Islet of Langerhans (tissue), 1 donor: ENCODE results near the genes HMGB4 and DLGAP3.

- RRBS = no CpG with 5 or more reads among the region's 2 CpGs
These were observed 13.7 kb downstream of the ZNF362 start for GRCh38 chr1:33270006-33270463.

GRCh38 chr1:33322002-33322558 lies 1.2 kb upstream of the A3GALT2 start:
- RRBS = no CpG with 5 or more reads among the region's 6 CpGs

- RRBS = no CpG with 5 or more reads among the region's 13 CpGs
These were observed 3.2 kb upstream of the A3GALT2 start for GRCh38 chr1:33323845-33324742.

DNA sequence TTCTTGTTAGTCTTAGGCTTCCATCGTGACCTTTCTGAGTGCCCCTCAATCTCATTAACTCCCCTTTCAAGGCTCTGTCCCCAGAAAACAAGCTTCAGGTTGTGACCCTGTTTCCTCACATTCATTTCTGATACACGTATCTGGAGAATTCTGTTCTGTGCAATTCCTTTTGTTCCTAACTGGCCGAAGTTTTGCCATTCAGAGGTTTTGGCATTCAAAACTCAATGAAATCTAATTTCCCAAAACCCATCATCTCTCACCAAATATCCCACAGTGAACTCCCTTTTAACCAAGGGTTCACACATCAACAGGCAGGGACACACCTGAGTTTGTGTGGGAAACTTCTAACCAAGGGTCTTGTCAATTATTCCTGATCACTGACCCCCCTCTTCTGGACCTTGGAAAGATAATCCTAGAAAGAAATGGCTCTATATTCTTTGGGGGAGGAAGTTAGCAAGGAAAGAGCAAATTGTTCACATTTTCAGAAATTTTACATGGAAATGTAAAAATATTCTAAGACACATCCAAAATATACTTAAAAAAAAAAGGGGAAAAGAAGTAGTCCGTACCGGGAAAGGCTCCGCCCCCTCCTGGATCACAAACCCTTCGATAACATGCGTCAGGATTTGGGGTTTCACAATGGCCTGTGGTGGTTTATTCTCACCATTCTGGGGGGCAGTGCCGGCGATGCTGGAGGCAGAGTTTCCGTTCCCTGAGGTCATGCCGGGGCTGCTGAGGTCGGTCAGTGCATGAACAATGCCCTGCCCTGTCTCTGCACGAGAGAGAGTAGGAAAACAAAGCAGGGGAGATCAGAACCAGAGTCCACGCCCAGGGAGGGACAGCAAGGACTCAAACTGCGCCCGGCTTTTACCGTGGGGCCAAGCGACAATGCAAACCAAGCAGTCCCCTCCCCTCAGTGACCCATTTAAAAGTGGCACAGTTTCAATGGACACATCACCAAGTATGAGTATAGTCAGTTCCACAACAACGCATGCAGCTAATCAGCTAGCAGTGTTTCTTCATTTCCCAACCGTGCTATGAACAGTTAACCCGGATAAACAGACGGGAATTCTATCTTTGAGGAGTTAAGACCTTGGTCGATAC lies 13.0 kb upstream of the A3GALT2 start:
- RRBS = no CpG with 5 or more reads among the region's 24 CpGs

DNA sequence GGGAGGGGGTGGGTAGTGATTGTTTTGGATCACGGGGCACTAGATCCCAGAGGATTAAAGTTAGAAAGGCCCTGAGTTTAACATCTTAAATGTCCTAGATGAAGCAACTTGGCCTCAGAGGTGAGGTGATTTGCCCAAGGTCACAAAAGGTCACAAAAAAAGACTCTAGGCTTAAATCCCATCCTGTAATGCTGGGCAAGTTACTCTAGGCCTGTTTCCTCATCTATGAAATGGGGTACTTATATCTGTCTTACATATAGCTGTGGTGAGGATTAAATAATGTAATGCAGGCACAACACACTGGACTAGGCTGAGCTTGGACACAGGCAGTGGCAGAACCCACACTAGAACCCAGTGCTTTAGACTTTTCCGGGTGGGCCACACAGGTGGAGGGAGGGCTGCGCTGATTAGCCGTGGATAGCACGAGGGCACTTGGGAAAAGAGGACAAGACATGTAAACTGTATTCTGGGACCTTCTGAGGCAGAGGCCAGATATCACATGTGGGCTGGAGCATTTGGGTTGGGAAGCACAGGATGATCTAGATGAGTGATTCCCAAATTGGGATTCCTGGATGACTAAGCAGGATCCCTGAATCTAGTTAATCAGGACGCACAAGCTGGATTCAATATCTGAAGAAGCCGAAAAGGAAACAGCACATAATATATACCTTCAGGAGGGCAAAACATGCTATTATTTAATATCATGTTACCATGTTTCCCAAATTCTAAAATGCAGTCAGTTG lies 20.2 kb upstream of the A3GALT2 start:
- RRBS = no CpG with 5 or more reads among the region's 7 CpGs

DNA sequence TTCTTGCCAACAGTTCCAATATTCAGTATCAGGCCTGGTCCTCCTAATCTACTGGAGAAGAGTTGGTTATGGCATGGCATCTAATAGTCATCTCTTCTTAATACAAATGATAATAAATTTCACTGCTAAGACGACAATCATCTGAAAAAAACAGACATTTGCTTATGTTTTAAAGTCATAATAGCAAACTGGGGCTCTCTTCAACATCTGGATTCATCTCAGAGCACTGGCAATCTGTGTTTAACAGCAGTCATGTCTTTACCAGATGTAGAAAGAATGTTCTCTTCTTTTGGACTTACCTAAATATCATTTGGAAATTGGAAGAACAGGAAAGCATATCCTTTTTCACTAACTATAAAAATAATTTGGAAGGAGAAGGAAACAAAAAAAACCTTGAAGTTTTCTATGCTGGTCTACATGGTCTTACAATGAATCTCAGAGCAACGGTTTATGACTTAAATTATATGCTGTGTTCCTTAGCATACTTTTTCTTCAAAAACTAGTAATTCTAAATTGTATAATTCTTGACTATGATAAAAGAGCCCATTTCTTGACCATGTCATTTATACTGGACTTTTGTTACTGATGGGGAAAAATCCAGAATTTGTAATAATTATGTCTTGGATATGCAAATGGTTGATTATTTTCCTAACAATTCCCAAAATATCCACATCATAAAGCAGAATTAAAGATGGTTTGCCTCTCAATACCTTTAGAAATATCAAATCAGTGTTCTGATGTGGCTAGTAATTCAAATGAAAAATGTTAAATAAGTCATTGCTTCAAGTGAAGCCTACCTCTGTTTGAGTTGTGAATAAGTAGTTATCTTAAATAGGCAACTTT lies 24.4 kb upstream of the A3GALT2 start:
- RRBS = no CpG with 5 or more reads among the region's 2 CpGs

DNA sequence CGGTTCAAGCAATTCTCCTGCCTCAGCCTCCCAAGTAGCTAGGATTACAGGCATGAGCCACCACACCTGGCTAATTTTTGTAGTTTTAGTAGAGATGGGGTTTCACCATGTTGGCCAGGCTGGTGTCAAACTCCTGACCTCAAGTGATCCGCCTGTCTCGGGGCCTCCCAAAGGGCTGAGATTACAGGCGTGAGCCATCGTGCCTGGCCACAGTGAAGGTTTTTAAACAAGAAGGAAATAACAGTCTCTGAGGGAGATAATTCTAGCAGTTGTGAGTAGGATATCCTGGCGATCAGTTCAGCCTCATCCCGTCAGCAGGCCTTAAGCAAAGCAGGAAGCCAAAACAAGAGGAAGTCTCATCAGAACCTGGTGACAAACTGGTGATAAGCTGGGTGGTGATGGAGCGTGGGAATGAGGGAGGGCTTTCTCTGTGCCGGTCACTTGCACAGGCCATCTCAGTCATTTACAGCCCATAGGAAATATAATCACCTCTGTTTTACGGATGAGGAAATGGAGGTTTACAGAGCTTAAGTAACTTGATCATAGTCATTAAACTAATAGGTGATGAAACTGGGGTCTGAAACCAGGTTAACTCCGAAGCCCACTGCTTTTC lies 40.6 kb upstream of the A3GALT2 start:
- RRBS = no CpG with 5 or more reads among the region's 11 CpGs

GRCh38 chr1:33364651-33364996 lies 43.7 kb upstream of the A3GALT2 start:
- RRBS = no CpG with 5 or more reads among the region's 2 CpGs

- RRBS = 98% methylated on average over 5 of the region's 11 CpGs
These were observed 20.8 kb downstream of the ZSCAN20 start for GRCh38 chr1:33493134-33493750.

GRCh38 chr1:33863893-33864336 lies at the start of gene HMGB4:
Gene HMGB4 (plus strand): TSS chr1:33864079.
- RRBS = no CpG with 5 or more reads among the region's 6 CpGs

DNA sequence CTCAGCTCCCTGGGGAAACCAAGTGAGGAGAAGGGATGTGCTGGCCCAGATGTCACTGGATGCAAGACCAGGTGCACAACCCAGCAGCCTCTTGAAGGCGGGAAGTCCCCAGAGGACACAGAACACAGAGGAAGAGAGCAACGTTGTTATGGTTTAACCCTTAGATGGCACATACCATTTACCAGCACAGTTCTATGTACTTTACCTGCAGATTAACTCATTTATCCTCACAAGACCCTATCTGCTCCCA lies 107.2 kb upstream of the GJB5 start:
- RRBS = no CpG with 5 or more reads among the region's 2 CpGs

DNA sequence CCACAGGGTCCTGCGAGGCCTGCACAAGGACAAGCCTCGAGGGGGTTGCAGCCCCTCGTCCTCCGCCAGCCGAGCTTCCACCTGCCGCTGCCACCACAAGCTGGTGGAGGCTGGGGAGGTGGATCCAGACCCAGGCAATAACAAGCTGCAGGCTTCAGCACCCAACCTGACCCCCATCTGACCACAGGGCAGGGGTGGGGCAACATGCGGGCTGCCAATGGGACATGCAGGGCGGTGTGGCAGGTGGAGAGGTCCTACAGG lies 4.3 kb downstream of the GJB3 start:
- RRBS = no CpG with 5 or more reads among the region's 8 CpGs

DNA sequence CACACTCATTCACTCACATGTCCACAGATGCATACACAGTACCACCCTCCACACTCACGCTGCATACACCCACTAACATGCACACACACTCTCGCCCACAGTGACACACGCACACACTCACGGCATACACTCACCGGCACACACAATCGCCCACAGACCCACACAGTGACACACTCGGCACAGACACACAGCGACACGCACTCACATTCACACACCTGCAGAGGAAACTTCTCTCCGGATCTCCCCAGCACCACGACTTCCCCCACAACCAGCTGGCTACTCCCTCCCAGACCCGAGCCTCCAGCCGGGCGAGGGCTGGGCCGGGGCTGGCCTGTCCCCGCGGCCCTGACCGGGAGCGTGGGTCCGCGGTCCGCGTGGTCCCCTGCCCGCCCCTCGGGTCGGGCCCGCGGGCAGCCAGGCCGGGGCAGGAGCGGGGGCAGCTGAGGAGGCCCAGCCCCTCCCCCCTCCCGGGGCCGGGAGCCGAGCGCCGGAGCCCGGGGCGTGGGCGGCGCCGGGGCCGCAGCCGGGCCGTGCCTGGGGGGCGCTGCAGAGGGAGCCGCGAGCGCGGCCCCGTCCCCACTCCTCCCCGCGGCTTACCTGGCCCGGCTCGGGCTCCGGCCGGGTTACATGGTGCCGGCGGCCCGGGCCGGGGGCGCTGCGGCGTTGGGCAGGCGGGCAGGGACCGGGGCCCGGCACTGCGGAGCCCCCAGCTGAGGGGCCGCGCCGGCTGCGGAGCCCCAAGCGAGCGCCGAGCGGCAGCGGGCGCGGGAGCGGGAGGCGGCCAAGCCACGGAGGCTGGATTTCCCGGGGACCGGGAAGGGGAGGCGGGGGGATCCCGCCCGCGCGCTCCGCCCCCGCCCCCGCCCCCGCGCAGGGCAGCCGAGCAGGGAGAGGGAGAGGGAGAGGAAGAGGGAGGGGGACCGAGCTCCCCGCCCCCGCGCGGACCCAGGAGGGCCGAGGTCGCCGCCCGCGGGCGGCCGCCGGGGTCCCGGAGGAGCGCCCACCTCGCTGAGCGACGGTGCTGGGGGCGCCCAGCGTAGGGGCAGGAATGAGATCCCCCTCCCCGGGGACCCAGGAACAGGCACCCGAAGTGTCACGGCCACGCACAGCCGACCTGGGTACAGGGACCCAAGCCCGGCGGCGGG lies at the start of gene DLGAP3:
DLGAP3 (minus strand) TSS at position 797 of the 1,145 bp plus-strand sequence.
- RRBS = 4% methylated on average over 58 of the region's 121 CpGs

DNA sequence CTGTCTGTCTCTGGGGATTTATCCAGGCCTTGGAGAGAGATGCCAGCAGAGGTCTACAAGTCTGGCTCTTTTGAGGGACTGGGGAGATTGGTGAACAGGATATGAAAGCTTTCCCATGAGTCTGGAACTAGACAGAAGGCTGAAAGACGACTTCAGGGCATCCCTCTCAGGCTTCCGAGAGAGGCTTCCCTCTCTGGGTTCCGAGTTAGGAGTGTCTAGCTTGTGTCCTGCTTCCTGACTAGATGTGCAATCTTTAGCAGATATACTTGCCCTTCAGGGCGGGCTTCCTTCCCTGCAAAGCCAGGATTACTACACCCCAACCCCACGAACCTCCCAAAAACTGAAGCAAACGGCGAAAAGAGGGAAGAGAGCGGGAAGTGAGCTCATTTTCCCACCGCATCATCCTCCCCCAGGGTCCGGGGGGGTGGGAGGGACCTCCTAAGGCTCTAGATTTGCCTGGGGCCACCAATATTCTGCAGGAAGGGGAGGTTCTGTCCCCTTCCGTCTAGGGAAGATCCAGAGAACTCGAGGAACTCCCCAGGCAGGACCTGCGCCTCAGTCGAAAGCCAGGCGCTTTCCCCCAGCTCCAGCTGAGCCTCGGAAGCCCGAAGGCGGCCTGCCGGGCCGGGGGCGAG lies 532 bp downstream of the TMEM35B start:
- RRBS = no CpG with 5 or more reads among the region's 21 CpGs

- RRBS = no CpG with 5 or more reads among the region's 3 CpGs
These were observed 30.8 kb downstream of the SFPQ start for GRCh38 chr1:35162070-35162642.

DNA sequence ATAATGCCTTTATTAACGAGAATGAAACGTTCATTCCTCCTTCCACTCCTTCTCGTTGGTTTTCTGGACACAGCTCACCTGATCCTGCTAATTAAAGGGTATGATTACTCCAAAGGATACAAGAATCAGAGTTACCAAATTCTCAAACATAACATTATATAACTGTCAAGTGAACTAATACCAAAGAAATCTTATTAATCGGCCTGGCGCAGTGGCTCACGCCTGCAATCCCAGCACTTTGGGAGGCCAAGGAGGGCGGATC lies 16.6 kb downstream of the SFPQ start:
- RRBS = no CpG with 5 or more reads among the region's 7 CpGs

DNA sequence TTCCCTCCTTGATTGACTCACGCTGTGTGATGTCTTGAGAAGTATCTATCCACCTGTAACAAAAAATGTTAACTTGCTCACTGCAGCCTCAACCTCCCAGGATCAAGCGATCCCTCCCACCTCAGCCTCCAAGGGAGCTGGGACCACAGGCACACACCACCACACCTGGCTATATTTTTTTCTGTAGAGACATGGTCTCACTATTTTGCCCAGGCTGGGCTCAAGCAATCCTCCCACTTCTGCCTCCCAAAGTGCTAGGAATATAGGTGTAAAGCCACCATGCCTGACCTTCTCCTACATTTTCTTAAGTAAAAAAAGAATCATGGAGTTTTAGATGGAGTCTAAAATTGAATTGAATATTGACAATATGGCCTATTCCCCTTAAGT lies 15.6 kb downstream of the SFPQ start:
- RRBS = no CpG with 5 or more reads among the region's 2 CpGs

DNA sequence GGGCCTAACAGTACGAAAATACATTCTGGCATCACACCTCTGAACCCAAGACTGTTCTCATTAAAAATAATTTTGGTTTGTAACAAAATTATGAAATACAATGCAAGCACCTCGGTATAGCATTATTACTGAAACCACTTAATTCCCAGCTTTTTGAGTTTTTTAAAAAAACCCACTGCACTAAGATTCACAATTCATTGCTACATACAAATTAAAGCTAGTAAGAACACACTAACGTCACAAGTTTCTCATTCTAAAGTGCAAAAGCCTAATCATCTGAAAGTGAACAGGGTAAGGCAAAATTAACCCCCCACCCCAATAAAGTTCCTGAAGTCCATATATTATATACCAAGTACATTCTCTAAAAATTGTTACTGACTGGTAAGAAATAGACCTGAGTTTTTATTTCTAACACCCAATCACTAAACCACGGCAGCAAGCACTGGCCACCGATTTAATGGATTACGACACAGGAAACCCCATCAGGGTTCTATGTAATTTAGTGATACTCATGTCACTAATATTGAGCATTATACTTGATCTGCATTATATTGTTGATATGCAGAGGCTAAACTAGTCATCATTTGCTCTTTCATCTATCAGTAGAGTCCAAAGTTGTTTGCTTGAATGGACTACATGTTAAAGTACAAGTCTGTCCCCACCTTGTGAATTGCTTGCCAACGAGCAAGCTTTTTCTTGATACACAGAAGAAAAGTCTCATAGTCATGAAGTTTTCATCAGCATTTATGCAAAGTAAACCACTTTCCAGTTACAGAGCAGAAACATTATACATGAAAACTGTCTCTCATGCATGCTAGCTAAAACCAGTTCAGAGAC lies 13.3 kb downstream of the SFPQ start:
- RRBS = no CpG with 5 or more reads among the region's 7 CpGs

DNA sequence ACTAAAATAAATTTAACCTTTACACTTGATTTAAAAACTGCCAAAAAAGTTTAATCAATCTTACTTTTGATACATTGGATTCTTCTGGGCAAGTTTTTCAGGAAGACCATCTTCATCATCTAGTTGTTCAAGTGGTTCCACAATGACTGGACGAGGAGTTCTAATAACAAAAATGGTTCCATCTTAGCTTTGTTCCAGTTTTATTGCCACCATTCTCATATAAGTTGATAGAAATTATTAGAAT lies 2.6 kb downstream of the SFPQ start:
- RRBS = no CpG with 5 or more reads among the region's 1 CpG

- RRBS = 4% methylated on average over 23 of the region's 53 CpGs
These were observed 589 bp downstream of the SFPQ start for GRCh38 chr1:35192317-35192794.